ENCODE measurements around a stretch of chr6.

- PRO-cap, 2 experiments, result no peak in any of the 2 experiments
Observed at GRCh38 chr6:35318051-35319199, 20.8 kb downstream of the DEF6 start.

DNA sequence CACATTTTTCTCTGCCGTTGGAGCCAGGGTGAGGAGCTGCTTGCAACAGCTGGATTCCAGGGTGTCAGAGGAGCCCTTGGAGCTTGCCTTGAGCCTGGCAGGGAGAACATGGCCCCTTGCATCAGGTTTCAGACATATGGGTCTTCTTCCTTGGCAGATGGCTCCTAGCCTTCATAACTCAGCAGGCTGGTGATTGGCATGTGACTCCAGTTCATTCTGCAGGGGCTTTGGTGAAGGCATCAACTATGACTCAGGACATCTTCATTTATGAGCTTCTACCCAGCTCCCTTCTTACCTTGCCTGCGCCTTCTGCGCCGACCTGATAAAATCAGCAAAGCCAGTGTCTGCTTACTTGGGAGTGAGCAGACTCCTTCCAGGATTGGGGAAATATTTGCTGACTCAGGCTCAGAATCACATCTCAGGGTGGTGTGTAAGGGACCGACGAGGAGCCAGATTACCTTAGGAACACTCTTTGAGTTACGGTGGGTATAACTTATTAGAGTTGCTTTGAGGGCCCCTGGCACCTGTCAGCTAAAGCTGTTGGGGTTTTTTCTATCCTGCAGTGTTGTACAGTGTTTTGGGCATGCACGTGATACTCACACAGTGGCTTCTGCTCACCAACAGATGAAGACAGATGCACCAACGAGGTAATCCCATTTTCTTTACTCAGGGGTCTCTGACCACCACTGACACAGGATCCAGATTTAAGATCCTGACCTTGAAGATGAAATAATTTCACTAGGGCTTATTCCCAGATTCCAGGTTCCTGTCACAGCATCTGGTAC lies 4.3 kb downstream of the PPARD start:
- PRO-cap, 2 experiments, result no peak in any of the 2 experiments

DNA sequence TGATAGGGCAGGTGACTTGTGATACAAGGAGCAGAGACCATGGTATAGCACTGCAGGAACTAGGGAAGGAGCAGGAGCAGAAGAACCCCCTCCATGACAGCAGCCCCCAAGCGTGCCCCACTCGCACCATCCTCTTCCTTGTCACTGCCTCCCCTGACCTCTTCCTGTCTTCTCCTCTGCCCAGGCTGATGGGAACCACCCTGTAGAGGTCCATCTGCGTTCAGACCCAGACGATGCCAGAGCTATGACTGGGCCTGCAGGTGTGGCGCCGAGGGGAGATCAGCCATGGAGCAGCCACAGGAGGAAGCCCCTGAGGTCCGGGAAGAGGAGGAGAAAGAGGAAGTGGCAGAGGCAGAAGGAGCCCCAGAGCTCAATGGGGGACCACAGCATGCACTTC lies 41.3 kb upstream of the FANCE start:
- PRO-cap, 2 experiments, result no peak in any of the 2 experiments

- PRO-cap, 2 experiments, result no peak in any of the 2 experiments
Observed at GRCh38 chr6:35484047-35484482, 12.8 kb downstream of the TEAD3 start.

DNA sequence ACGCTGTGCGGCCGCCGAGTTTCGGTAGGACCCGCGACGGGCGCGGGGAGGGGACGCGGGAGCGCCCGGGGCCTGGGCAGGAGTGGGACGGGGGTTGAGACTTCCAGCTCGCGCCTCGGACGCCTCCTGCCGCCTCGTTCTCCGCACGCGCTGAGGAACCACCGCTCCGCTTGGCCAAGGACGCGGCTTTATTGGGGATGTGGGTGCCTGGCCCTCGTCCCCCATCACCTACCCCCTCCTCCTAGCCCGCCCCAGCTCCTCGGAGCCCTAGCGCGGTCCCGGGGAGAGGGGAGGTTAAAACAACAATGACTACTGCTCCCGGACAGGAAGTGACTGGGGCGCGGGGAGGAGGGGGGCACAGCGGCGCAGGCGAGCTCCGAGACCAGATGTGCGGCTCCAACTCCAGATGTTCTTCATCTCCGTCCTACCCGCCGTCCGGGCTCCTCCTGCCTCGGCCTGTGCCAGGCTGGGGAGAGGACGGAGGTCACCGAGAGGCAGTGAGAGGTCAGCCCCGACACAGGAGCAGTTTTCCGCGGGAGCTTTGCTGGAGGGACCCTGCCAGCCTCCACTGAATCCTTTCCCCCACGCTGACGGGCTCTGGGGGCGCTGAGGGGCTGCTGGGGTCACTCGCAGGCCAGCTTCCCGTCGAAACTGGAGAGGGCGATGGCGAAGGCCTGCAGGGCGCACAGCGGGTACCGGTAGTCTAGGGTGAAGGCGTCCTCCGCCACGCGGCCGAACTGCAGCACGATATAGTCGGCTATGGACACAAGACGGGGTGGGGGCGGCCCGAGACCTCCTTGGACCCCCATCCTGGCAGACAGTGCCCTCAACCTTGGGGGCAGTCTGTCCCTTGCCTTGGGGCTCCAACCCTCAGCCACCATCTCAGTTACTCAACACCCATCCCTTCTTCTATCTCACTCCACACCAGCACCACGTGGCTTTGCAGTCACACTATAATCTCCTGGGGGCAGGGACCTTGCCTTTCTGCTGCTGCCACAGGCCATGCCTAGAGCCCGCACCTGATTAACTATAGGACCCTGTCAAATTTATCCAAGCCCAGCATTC lies 1.2 kb upstream of the TEAD3 start:
- PRO-cap, 2 experiments, result peak in 1 of 2 experiments; most common minus-strand start position 296 of the sequence (in 1)

DNA sequence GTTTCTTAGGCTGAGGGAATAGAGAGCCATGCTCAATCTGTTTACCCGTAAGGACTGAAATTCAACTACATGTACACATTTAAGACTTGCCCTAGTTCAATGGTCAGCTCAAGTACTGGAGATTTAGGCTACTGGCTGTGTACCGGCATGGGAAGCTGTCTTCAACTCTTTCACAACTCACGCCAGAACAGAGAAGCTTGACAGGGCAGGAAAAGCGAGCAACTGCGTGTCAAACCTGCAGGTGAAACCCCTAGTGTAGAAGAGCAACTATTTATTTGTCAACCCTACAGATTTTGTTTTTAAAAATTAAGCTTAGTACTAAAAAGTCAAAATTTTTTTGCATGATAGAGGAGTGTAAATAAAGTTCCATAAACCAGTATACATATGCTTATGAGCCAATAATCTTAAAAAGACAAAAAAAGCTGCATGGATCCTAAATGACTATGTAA lies 61.7 kb upstream of the TULP1 start:
- PRO-cap, 2 experiments, result no peak in any of the 2 experiments

GRCh38 chr6:35579777-35580453 lies 67.2 kb upstream of the TULP1 start:
- PRO-cap, 2 experiments, result no peak in any of the 2 experiments

DNA sequence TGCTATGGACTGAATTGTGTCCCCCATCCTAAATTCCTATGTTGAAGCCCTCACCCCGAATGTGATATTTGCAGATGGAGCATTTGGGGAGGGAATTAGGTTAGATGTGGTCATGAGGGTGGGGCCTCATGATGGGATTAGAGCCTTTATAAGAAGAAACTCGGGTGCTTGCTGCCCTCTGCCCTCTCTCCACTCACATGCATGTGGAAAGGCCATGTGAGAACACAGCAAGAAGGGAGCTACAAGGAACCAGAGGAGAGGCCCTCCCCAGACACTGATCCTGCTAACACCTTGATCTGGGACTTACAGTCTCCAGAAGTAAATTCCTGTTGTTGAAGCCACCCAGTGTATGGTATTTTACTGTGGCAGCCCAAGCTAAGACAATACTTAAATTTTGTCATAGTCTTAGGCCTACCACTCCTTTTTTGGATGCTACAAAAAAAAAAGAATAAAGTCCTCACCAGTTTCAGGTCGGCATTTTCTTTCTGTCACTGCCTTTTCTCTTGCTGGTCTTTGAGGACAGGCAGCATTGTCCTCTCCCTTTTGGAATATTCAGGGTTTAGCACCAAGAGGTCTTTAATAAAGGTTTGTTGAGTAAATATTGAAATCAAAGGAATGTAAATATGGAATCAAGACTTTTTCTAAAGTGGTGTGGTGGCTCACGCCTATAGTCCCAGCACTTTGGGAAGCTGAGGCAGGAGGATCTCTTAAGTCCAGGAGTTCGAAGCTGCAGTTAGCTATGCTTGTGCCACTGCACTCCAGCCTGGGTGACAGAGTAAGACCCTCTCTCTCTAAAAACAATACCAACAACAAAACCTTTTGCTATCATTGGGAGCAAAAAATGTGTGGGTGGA lies 69.8 kb upstream of the TULP1 start:
- PRO-cap, 2 experiments, result no peak in any of the 2 experiments

DNA sequence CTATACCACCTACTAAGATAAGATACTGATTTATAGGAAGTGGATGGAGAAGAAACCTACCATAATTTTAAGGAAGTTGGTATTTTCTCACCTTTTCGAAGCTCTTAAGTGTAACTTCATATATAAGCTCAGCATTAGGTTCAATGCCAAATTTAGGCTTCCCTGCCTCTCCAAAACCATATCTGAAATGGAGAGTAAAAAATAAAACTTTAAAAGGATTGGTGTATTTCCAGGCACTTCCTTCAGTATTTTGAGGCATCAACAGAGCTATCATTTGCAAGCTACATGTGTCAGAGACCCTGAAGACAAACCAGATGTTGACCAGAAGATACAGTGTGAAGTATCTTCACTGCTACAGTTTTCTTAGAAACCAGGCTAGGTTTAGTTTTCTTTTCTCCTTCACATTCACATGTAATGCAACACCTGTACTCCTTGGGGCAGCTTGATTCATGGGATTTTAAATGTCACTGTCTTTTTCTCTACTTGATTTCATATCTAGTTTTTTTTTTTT lies 78.4 kb upstream of the TULP1 start:
- PRO-cap, 2 experiments, result no peak in any of the 2 experiments

DNA sequence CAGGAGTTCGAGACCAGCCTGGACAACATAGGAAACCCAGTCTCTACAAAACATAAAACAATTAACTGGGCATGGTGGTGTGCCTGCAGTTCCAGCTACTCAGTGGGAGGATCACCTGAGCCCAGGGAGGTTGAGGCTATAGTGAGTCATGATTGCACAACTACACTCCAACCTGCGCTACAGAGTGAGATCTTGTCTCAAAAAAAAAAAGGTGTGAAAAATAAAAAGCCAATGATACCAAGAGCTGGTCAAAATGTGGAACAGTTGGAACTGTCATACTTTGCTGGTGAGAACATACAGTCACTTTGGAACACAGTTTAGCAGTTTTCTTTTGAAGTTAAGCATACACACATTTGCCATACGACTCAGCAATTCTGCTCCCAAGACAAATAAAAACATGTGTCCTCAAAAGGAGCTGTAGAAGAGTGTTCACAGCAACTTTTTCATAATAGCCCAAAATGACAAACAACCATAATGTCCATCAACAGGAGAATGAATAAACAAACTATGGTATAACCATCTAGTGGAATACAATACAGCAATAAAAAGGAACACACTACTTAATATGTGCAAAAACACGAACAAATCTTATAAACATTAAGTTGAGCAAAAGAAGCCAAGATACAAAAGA lies 21.7 kb upstream of the FKBP5 start:
- PRO-cap, 2 experiments, result no peak in any of the 2 experiments

DNA sequence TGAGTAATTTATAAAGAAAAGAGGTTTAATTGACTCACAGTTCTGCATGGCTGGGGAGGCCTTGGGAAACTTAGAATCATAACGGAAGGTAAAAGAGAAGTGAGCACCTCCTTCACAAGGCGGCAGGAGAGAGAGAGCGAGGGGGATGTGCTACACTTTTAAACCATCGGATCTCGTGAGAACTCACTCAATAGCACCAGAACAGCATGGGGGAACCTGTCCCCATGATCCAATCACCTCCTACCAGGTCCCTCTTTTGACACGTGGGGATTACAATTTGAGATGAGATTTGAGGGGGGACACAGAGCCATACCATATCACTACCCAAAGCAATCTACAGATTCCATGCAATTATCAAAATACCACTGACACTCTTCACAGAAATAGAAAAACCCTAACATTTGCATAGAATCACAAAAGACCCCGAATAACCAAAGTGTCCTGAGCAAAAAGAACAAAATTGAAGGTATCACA lies 16.1 kb upstream of the CLPSL2 start:
- PRO-cap, 2 experiments, result no peak in any of the 2 experiments

GRCh38 chr6:35810908-35812017 lies 6.1 kb downstream of the LHFPL5 start:
- PRO-cap, 2 experiments, result no peak in any of the 2 experiments

- PRO-cap, 2 experiments, result no peak in any of the 2 experiments
Observed at GRCh38 chr6:35970120-35970499, 49.2 kb upstream of the SRPK1 start.

GRCh38 chr6:35972529-35973163 lies 51.7 kb upstream of the SRPK1 start:
- PRO-cap, 2 experiments, result no peak in any of the 2 experiments

DNA sequence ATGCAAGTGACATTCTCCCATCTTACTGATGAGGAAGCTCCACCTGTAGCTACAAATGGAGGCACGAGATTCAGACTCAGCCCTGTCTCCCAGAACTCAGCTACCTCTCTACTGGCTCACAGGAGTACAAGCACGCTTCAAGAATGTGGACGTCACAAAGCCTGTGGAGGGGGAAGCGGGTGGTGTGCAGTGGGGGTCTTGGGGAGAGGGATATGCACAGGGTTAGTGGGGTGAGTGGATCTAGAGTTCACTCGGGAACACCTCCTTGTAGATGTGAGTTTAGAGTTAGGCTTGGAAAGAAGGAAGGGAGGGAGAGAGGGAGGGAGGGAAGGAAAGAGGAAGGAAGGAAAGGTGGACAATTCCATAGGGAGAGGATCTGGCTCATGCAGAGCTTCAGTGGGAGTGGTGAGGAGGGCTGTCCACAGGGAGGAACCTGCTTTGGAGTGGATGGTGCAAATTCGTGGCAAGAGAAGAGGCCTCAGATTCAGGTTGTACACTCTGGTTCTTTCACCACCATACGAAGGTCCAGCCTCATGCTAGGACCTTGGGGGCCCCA lies 7.4 kb upstream of the MAPK13 start:
- PRO-cap, 2 experiments, result no peak in any of the 2 experiments

DNA sequence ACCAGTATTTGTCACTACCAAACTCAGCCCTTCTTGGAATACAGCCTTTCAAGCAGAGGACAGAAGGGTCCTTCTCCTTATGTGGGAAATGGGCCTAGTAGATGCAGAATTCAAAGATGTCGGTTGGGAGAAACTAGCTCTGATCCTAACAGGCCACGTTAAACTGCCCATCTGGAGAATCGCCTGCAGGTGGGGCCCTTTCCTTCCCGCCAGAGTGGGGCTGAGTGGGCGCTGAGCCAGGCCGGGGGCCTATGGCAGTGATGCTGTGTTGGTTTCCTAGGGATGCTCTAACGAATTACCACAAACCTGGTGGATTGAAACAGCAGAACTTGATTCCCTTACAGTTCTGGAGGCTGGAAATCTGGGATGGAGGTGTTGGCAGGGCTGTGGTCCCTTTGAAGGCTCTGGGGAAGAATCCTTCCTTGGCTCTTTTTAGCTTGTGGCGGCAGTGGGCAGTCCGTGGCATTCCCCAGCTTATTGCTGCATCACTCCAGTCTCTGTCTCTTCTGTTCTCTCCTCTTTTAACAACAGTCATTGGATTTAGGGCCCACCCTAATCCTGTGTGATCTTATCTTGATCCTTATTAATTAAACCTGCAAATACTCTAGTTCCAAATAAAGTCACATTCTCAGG lies 9.2 kb downstream of the MAPK13 start:
- PRO-cap, 2 experiments, result no peak in any of the 2 experiments

- PRO-cap, 2 experiments, result no peak in any of the 2 experiments
Observed at GRCh38 chr6:36204291-36205063, 7.9 kb downstream of the BRPF3 start.

GRCh38 chr6:36210816-36211742 lies 14.5 kb downstream of the BRPF3 start:
- PRO-cap, 2 experiments, result no peak in any of the 2 experiments

DNA sequence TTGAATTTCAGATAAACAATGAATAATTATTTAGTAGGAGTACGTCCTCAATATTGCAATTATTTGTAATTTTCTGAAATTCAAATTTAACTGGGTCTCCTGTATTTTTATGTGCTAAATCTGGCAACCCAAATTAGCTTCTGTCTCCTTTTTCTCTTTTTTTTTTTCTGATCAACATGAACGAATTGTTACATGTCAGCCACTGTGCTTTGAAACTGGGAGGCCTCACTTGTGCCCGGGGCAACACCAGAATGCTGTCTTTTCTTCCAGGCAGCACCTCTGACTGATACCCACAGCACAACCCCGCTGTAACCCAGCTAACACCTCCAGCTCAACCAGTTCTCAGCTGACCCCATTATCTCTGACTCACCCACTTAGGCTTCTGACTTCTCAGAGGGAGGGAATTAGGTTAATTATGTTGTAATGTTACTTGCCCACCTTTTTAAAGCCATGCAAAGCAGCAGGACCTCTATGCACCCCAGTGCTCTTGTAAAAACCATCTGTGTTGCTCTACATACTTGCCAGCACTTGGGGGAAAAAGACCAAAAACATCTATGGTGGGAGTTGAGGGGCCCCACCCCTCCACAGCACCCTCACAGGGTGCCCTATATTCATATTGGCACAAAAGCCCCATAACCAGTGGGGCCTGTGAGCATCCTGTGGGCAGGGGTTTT lies 22.5 kb downstream of the BNIP5 start:
- PRO-cap, 2 experiments, result no peak in any of the 2 experiments

- PRO-cap, 2 experiments, result no peak in any of the 2 experiments
Observed at GRCh38 chr6:36339026-36339483, 2.4 kb upstream of the BNIP5 start.